HTERT-HM (cell line): ENCODE results near the gene DGCR8.

DNA sequence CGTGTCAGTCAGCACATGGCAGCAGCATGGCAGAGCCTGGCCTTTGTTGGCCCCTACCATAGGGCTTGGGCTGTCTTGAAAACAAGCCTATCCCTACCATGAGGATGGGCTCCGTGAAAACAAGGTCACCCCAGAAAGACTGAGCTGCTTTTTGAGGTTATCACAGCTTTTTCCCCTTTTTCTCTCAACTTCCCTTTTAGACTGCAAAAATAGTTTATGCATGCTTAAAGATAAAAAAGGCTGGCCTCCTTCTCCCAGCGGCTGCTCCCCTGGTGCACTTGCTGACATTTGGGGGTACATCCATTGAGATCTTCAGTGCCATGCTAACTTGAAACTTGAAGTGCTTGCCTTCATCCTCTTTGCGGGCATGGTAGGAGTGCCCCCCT is 2.0 kb downstream of the TANGO2 start:
- RRBS, result no CpG with 5 or more reads among the region's 4 CpGs

DNA sequence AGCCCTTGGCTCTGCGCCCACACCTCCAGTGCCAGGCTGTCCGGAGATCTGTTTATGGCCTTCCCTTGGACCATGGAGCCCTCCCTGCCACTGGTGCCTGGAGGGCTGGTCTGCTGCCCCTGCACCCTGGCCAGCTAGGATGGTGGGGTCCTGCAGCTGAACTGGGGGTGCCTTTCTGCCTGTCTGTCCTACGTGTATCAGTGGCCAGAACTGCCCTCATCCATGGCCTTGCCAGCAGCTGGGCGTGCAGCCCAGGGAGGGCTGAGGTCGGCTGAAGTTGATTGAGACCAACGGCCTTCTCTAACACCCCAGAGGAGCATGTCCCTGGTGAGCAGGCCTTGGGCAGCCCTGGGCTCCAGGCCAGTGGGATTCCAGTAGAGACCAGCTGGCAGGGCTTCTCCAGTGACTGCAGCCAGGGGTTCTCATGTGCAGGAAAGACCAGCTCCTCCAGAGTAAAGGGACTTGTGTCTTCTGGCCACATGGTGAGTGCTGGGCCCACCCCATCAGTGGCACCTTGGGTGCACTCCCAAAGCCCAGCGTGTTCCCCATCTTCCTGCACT is 12.4 kb downstream of the TANGO2 start:
- RRBS, result no CpG with 5 or more reads among the region's 7 CpGs

DNA sequence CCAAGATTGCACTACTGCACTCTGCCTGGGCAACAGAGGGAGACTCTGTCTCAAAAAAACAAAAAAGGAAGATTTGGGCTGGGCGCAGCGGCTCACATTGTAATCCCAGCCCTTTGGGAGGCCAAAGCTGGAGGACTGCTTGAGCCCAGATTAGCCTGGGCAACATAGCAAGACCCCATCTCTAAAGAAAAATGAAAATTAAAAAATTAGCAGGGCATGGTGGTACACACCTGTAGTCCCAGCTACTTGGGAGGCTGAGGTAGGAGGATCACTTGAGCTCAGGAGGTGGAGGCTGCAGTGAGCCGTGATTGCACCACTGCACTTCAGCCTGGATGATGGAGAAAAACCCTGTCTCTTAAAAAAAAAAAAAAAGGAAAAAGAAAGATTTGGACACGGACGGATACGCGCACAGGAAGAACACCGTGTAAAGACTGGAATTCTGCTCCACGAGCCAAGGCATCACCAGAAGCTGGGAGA is 12.6 kb upstream of the DGCR8 start:
- RRBS, result no CpG with 5 or more reads among the region's 9 CpGs

- RRBS, result 1% methylated on average over 41 of the region's 148 CpGs
These were observed at the start of gene DGCR8 for GRCh38 chr22:20079604-20080912. TSS of gene DGCR8 (plus strand) at chr22:20080241.

DNA sequence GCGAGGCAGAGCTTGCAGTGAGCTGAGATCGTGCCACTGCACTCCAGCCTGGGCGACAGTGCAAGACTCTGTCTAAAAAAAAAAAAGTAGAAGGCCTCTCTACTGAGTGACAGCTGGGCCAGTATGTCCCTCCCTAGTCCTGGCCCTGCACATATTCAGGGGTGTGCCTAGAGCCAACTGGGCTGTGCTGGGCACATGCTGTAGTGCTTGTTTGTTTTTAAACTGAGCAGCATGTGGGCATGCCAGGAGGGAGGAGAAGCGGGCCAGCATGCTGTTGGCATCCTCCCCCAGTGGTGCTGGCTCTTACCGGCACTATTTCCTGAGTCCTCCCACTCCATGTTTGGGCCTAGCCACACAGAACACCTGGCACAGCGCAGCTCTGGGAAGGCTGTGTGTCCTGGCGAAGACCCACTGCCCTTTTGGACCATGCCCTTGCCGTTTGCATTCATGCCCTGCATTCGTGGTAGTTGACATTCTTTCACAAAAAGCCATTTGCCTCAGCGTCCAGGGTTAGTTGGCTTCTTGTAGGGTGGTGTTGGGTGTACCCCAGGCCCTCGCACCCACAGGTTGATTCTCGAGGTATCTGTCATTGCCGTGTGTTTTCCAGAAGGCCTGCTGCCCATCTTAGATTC is 13.4 kb downstream of the DGCR8 start:
- RRBS, result no CpG with 5 or more reads among the region's 13 CpGs

DNA sequence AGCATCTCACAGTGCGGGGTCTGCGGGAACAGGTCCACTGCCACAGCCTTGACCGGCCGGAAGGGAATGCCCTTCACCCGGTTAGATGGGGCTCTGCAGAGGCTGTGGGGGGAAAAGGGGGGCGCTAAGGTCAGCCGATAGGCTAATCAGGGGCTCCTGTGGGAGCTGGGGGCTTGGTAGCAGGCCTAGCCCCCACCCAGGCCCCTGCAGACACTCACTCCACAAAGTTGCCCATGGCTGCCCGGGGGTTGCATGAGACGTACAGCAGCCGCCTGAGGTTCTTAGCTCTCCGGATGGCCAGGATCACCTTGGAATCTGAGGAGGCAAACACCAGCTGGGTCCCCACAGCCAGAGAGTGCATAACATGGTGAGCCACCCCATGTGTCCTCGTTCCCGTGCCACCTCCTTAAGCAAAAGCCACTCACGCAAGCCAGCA is 3.2 kb upstream of the RANBP1 start:
- RRBS, result 76% methylated on average over 5 of the region's 14 CpGs

GRCh38 chr22:20118487-20119480 is 1.8 kb upstream of the TRMT2A start:
- RRBS, result no CpG with 5 or more reads among the region's 9 CpGs

- RRBS, result 97% methylated on average over 4 of the region's 28 CpGs
These were observed 5.6 kb downstream of the CCDC188 start for GRCh38 chr22:20145105-20145716.

GRCh38 chr22:20408124-20408580 is 14.2 kb downstream of the ZNF74 start:
- RRBS, result no CpG with 5 or more reads among the region's 4 CpGs

GRCh38 chr22:20430510-20431710 is 6.7 kb downstream of the SCARF2 start:
- RRBS, result 67% methylated on average over 37 of the region's 130 CpGs

GRCh38 chr22:20489879-20490536 is 5.6 kb downstream of the KLHL22 start:
- RRBS, result no CpG with 5 or more reads among the region's 3 CpGs

DNA sequence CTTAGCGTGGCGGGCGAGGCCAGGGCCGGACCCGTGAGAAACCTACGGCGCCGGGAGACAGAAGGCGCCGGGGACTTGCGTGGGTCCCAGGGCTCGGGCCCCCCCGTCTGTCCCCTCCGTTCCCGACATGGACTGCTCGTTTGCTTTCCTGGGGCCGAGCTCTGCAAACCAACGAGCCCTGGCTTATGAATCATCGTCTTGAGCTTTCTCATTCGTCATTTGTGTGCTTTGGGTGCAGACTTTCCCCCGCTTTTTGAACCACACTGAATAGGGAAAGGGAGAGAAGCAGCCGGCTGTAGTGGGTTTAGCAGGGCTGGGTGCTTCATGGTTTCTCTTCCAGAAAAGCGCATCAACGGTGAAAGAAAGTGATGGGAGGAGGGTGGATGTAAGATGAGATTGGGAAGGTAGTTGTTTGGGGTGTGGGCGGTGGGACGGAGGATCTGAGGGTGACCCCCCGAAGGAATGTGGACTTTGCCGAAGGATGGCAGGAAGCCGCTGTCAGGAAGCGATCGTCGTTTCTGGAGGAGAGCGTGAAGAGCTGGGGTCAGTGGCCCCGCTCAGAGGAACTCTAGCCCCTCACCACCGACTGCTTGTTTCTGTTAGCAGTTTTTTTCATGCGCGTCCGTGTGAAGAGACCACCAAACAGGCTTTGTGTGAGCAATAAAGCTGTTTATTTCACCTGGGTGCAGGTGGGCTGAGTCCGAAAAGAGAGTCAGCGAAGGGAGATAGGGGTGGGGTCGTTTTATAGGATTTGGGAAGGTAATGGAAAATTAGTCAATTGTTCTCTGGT is 577 bp downstream of the MED15 start:
- RRBS, result under 1% methylated on average over 4 of the region's 41 CpGs

- RRBS, result no CpG with 5 or more reads among the region's 12 CpGs
These were observed 25.2 kb downstream of the MED15 start for GRCh38 chr22:20532438-20533200.

DNA sequence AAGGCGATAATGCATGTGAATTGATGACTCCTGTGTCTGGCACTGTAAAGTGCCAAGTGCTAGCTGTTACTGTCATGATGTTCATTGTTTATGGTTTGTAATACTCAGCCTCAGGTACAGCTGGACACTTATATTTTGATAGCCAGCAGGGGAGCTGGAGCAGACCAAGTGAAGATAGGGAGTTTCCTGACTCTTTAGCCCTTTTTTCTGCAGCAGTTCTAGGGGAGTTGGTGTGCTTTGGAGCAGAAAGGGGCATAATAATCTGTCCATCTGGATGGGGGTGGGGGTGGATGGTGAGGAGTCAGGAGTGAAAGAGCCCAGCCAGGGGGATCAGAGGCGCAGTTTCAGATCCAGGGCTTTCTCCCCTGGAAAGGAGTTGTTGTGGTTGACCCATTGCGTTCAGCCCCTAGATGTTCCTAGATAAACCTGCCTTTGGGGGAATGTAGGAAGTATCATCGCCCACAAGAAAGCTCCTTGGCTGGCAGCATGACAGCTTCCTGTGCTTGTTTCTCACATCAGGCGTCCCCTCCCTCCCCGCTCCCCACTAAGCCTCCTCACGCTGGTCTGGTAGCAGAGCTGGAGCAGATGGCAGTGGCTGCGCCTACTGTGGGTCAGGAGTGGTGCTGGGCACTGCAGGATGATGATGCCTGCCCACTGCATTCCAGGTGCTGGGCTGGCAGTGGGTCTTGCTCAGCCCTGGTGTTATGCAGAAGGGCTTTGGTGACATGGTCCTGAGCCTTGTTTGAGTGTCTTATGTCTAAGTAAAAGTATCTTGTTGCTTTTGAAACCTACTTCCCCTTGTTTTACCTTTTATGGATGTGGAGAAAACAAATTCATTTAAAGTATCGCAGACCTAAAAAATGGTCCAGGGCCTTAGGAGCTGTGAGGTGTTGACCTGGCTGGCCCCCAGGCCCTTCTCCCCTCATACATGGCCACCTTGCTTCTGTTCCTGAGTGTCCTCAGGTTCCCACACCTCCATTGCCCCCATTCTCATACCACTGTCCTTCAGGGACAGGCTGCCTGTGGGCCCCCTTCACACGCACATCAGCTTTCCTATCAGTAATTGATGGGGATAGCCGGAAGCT is 42.1 kb downstream of the MED15 start:
- RRBS, result no CpG with 5 or more reads among the region's 11 CpGs

DNA sequence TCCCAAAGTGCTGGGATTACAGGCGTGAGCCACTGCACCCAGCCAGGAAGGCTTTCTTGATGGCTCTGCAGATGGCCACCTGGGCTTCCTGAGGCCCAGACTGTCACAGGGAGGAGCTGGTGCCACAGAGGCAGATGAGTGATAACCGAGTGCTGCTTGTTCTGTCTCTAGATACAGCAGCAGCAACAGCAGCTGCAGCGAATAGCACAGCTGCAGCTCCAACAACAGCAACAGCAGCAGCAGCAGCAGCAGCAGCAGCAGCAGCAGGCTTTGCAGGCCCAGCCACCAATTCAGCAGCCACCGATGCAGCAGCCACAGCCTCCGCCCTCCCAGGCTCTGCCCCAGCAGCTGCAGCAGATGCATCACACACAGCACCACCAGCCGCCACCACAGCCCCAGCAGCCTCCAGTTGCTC is 58.9 kb downstream of the MED15 start:
- RRBS, result no CpG with 5 or more reads among the region's 6 CpGs

DNA sequence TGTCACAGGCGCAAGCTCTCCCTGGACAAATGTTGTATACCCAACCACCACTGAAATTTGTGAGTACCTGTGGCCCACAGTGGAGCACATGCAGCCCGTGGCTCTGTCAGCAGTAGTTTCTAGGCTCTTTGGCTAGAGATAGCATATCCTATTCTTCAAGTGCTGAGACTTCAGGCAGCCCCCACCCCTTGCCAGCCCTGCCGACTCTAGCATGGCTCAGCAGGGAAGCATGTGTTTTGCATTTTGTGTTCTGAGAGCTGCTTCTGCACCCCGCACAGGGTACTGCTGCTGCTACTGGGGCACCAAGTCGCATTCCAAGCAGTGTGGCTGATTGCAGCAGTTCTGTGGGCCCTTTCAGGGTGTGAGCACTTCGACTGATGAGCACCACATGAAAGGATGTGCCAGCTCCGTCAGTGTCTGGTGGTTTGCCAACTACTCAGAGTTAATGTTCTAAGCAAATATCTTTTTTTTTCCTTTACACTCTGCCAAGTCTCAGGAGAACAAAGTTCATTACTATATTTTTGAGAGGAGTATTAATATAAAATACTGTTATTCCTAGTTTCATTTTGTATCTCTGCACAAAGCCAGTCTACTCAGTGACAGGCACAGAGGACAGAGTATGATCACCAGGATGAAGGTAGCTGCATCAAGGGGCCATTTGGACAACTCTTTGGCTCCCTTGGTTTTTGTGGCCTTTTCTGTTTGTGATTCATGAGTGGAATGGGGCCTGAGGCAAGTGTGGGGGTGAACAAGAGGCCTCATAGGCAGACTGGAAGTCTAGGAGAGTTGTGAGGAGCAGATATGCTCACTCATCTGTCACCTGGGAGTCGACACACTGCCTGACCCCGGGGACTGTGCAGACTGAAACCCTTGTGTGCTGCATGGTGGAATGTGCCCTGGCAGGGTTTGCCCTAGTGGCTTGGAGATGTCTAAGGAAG is 59.6 kb downstream of the MED15 start:
- RRBS, result no CpG with 5 or more reads among the region's 9 CpGs

GRCh38 chr22:20729095-20730029 is 44.6 kb upstream of the SERPIND1 start:
- RRBS, result 100% methylated on average over 1 of the region's 25 CpGs

GRCh38 chr22:20810611-20811156 is 36.8 kb downstream of the SERPIND1 start:
- RRBS, result no CpG with 5 or more reads among the region's 10 CpGs

DNA sequence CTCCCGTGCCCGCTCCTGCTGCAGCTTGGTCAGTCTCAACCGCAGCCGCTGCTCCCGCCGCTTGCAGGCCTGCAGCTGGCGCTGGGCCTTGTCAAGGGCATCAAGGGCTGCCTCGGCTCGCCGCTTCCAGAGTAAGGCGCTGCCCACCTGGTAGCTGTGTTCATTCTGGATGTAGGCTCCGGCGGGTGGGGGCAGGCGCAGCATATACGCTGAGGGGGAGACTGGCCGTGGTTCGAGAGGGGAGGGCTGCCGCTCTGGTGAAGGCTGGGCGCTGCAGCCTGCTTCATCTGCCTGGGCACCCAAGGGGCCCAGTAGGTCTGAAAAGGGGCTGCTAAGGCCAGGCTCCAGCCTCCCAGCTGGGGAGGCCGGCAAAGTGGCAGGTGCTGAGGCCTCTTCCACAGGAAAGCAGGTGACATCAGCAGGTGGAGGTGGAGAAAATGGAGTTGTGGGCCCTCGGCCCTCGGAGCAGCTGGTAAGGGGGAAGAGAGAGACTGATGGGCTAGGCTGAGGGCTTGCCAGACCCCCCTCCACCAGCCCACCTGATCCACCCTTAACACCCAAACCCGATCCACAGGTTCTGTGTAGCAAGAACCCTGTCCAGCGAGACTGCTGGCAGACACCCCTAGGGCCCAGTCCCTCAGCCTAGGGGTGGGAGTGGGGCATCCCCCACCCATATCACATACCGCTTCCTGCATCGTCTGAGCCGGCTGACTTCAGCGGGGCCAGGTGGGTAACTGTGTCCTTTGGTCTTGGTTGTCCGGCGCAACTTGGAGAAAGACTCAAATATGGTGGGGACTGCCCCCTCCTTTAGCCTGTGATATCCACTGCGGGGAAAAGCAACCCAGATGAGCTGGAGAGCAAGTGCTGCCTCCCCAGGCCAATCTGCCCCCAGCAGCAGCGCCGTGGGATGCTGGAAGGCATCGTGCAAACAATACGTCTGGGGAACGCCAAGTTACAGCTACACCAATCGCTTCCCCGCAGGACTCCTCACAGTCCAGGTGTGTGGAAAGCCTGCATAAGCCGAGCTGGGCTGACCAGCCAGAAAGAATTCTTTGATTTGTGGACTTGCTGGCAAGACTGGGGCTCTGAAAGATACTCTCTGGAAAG is 1.6 kb downstream of the THAP7 start:
- RRBS, result 32% methylated on average over 3 of the region's 39 CpGs

GRCh38 chr22:21102631-21103275 is 57.0 kb downstream of the LRRC74B start:
- RRBS, result no CpG with 5 or more reads among the region's 17 CpGs